HL-60 (cell line): ENCODE data around the genes WIZ and OR10H2.

DNA sequence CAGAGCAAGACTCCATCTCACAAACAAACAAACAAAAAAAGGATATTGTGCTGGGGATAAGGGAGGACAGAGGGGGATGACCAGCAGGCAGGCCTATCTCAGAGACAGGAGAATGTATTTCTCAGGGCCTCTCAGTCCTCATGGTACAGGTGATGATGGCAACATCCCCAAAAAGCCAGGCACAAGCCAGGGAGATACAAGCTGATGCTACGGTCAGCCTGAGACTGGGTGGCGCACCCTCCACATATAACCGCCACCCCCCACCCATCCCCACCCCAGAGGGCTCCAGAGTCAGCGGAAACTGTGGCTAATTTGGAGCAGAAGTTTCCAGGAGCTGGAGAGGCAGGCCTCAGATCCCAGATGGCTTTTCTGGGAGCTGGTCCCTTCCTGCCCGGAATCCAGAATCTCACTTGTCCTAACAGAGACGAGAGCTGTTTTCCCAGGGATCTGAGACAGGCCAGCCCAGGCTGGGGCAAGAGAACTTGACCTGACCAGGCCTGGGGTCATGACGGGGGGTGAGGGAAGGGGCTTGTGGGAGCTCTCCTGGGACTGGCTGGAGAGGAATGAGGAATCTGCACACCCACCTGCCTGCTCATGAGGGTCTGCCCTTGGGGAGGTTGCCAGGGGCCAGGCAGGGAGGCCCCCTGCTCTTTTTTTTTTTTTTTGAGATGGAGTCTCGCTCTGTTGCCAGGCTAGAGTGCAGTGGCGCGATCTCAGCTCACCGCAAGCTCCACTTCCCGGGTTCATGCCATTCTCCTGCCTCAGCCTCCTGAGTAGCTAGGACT lies 6.5 kb downstream of the EPHX3 start:
- RRBS: no CpG with 5 or more reads among the region's 12 CpGs

GRCh38 chr19:15231822-15232335 lies 369 bp downstream of the EPHX3 start:
- RRBS: no CpG with 5 or more reads among the region's 62 CpGs

DNA sequence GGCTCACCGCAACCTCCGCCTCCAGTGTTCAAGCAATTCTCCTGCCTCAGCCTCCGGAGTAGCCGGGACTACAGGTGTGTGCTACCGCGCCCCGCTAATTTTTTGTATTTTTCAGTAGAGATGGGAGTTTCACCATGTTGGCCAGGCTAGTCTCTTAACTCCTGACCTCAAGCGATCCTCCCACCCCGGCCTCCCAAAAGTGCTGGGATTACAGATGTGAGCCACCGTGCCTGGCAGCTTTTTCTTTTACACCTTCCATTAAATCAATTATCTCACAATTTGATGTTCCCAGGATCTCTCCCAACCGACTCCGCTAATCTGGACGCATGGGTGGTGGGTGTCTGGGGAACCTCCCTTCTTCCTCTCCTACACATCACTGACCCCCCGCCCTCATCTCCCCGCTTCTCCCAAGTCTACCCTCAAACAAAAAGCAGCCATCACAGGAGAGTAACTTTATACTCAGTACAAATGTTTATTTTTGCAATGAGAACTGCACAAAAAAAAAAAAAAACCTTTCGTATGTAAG lies 2.9 kb upstream of the EPHX3 start:
- RRBS: no CpG with 5 or more reads among the region's 16 CpGs

- RRBS: no CpG with 5 or more reads among the region's 17 CpGs
Measured at GRCh38 chr19:15247501-15248555, 15.6 kb upstream of the EPHX3 start.

GRCh38 chr19:15254951-15255660 lies 22.9 kb upstream of the EPHX3 start:
- RRBS: no CpG with 5 or more reads among the region's 24 CpGs

DNA sequence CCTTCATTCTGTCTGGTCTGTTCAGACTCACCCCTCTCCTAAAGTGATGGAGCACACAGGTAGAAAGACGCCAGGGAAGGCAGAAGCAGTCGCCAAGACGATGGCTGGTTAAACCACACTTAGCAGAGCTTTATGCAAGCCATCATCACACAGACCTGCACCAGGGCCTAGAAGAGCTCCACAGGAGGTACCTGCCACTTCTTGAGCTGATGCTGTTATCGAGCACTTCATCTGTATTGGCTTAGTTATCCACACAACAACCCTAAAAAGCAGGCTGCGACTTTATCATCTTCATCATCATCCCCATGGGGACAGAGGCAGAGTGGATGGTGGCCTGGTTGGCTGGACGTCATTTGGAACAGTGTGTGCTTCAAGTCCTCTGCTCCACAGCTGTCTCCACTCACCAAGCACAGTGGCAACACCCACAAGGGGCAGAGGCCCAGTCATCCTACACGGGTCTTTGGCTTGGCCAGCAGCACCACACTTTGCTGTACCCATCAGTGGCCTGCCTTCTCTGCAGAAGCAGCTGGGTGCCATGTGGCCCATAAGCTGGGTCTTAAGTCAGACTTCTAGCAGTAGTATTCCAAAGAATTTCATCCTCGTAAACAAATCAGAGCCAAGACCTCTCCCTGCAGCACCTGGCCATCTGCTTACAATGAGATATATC lies 47.7 kb upstream of the EPHX3 start:
- RRBS: no CpG with 5 or more reads among the region's 8 CpGs

GRCh38 chr19:15295162-15295683 lies 37.1 kb downstream of the BRD4 start:
- RRBS: no CpG with 5 or more reads among the region's 7 CpGs

GRCh38 chr19:15297426-15298260 lies 34.7 kb downstream of the BRD4 start:
- RRBS: no CpG with 5 or more reads among the region's 10 CpGs

DNA sequence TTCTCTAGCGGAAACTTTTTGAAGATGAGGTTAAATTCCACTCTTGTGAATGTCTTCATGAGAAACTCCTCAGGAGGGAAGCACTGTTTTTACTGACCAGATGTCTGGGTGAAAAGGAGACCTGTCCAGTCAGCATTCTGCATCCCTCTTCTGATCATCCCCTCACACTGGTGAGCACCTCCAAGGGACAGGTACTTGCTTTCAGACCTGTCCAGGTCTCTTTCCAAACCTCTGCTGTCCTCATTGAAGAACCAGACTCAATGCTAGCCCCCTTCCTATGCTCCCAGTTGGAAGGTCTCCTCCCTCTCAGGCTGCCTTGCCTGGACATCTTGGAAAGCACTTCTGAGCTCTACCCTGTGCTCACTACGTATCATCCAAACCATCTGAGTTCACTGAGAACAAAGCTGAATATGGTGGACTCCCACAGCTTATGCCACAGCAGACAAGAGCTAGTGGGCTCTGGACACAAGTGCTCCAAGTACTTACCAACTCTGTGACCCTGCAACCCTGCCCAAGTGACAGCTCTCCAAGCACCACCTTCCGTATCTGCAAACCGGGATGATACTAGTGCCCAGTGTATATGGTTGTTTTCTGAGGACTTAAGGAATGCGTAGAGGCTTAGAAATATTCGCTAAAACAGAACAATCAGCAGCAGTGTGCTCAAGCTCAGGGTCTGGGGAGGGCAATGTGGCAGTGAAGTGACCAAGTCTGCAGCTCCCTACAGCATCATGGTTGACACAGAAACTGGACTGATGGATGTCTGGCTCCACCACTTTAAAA lies 15.5 kb downstream of the BRD4 start:
- RRBS: no CpG with 5 or more reads among the region's 6 CpGs

DNA sequence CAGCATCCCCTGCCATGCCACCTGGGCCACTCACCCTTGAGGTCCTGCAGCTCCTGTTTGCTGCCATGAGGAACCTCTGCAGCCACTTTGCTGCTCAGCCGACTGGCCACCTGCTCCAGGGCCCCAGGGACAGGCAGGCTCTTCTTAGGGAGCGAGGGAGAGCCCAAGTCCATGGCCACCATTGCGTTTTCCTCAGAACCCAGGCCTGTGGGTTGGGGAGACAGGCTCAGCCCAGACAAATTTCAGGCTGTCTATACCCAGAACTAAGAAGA lies 12.1 kb upstream of the AKAP8L start:
- RRBS: no CpG with 5 or more reads among the region's 3 CpGs

DNA sequence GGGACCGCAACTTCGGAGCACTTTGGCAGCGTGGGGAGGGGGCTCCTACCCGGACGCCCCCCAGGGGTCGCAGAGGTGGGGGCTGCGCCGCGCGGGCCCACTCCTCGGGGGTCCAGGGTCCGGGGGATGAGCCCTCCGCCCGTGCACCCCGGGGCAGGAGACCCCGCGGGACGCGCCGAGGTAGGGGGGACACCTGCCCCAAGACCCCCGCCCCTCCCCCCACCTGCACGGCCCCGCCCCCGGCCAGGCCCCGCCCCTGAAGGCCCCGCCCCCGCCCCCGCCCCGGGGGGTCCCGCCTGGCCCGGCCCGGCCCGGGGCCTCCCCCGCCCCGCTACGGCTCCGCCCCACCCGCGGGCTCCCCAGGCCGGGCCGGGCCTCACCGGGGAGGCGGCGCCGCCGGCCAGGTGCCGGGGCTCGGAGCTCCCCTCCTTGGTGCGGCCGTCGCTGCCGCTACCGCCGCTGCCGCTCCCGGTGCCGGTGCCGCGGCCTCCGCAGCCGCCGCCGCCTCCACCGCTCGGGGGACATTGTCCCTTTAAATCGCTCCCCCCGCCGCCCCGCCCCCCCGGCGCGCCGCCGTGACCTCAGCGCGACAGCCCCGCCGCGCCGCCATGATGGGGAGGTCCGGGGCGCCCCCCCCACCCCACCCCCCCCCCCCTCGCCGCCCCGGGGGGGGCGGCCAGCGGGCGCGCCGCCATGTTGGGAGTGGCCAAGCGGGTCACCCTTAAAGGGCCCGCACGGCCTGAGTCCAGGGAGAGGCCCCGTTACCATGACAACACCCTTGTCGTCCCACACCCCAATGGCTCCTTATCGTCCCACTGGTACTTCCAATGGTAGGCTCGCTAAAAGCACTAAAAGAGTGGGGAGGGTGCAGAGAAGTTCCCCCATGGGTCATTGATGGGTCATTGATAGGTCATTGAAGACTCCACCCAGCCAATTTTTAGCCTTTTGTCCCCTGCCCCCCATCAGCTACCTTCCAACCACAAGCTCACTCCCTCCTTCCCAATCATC lies at the start of gene WIZ:
Gene WIZ, minus strand, starts transcription at position 539 of the 1,008 bp plus-strand sequence.
- RRBS: 6% methylated on average over 64 of the region's 97 CpGs

DNA sequence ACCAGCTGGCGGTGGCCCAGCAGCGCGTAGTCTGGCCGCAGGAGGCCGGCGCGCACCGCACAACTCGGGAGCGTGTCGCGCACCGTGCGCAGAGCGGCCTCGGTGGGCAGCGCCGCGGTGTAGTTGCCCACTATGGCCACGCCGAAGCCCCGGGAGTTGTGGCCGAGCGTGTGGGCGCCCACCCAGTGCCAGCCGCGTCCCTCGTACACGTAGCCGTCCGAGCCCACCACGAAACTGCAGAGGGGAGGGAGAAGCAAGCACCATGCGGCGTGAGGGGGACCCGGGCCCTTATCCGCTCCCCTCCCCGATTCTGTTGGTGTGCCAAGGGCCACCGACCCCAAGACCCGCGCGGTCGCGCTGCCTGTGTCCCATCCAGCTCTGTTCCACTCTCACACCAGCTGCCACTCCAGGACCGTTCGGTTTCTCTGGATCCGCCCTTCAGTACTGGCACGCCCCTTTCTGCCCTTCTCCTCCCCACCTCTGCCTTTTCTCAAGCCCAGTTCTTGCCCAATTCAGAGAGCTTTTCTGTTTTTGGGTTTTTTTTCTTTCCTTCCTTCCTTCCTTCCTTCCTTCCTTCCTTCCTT lies 5.4 kb upstream of the RASAL3 start:
- RRBS: 6% methylated on average over 15 of the region's 47 CpGs

DNA sequence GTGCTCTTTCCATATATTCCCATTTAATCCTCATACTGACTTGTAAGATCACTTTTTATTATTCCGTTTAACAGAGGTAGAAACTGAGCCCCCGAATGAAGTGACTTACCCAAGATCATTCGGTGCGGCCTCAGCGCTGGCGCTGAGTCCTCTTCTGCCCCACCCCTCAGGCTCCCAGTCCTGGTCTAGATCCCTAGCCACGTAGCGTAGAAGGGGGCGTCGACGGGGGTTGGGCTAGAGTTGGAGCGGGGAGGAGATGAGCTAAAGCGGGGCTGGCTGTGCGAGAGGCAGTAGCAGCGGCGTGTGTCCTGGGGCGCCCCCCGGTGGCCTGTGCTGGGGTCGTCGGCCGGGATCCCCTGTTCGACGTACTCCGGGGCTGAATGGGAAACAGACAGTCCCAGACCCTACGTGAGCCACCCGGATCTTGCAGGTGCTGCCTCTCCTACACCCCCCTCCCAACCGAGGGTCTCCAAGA lies 47.4 kb downstream of the CYP4F22 start:
- RRBS: 28% methylated on average over 2 of the region's 27 CpGs

- RRBS: no CpG with 5 or more reads among the region's 6 CpGs
Measured at GRCh38 chr19:15680864-15681360, 8.0 kb downstream of the CYP4F12 start.

DNA sequence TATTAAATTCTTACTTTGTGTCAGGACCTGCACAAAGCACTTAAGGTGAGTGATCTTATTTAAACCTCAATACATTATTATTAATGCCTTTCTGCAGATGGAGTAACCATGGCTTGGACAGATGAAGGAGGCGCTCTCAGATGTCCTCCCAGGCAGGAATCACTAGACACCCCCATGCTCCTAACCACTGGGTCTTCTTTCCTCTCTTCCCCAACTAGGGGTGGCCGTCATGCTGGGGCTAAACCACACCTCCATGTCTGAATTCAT lies at the start of gene OR10H2:
Gene OR10H2, plus strand, starts transcription at position 210 of the 267 bp plus-strand sequence.
- RRBS: no CpG with 5 or more reads among the region's 2 CpGs

GRCh38 chr19:16001645-16001980 lies 52.8 kb downstream of the OR10H4 start:
- RRBS: no CpG with 5 or more reads among the region's 8 CpGs

DNA sequence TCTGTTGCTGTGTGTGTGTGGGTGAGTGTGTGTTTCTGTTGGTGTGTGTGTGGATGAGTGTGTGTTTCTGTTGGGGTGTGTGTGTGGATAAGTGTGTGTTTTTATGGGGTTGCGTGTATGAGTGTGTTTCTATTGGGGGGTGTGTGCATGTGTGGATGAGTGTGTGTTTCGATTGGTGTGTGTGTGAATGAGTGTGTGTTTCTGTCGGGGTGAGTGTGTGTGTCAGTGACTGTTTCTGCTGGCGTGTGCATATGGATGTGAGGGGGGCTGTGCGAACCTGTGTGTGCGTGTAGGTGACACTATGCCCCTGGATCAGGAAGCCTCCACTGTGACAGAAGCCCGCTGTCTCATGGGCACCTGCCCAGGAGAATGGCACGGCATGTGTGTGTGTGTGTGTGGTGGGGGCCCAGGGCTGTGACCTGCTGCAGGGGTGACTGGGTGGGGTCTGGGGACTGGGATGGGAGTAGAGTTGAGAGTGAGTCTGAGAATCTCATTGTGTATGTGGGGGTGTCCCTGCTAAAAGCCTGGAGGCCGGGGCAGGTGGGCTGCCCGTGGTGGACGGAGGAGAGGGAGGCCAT lies 6.6 kb upstream of the TPM4 start:
- RRBS: no CpG with 5 or more reads among the region's 11 CpGs

DNA sequence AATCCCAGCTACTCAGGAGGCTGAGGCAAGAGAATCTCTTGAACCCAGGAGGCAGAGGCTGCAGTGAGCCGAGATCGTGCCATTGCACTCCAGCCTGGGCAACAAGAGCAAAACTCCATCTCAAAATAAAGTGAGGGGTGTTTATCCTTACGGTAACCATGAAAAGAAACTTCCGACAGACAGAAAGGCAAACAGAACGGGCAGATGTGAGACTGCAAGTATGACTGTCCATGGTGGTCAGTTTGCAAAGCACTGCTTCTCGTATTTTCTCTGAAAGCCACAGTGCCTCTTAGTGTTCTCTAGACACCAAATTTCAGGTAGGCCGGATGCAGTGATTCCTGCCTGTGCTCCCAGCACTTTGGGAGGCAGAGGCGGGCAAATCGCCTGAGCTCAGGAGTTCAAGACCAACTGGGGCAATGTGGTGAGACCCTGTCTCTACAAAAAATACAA lies 6.1 kb downstream of the TPM4 start:
- RRBS: no CpG with 5 or more reads among the region's 9 CpGs

DNA sequence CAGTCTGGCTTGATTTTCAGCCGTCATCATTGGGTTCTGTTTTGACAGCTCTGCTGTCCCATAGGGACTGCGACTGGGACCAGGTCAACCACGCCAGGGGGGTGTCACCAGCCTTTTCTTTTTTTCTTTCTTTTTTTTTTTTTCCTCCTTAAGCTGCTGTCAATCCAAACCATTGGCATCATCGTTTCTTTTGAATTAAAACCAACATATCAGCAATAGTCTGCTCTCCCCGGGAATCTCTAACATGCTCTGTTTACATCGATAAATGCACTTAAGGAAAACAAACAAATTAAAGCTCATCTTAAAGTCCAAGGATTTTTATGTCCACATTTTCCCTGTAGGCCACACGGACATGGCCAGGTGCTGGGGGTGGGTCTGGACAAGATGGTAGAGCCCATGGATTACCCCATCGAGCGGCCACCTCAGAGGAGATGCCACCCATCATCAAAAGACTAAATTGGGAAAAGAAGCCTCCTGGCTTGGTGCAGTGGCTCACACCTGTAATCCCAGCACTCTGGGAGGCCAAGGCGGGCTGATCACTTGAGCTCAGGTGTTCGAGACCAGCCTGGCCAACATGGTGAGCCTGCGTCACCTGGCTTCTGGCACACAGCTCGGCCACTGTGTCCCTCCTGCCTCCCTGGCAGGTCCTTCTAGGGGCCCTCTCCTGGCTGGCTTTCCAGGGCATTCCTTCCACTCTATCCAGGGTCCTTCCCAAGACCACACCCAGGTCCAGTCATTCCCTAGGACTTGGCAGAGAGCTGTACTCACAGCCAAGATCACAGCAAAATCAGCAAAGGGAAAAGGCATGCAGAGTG lies 10.0 kb upstream of the HSH2D start:
- RRBS: no CpG with 5 or more reads among the region's 13 CpGs

DNA sequence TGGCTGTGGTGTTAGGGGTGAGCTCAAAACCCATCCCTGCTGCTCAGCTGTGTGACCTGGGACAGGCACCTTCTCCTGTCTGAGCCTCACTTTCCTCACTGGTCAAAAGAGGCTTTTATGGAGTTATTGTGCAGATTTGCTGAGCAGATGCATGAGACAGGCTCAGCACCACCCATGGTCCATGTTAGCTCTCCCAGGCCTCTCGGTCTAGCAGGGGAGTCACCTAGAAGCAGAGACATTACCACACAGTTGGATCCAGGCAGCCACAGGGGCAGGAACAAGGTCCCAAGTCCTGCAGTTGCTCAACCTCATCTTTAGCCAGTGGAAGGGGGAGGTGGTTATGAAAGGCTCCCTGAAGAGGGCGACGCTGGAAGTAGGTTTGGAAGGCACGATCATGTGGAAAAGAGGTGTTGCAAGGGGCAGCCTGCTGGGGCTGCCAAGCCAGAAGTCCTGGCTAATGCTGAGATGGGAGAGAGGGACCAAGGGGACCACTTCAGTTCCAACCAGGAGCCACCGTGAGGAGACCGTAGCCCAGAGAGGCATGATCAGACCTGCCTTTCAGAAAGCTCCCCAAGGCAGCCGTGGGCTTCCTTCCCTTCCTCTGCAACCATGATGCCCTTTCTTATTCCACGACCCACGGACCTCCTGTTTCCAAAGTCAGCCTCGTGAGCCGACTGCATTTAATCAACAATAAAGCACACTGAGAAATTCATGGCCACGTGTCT lies 2.4 kb downstream of the AP1M1 start:
- RRBS: no CpG with 5 or more reads among the region's 12 CpGs